Vein endothelial cell (primary cell): ENCODE measurements around a stretch of chr5.

- CAGE, long polyA plus RNA = no peak
Observed at GRCh38 chr5:76877615-76877956, 27.8 kb downstream of the S100Z start.

DNA sequence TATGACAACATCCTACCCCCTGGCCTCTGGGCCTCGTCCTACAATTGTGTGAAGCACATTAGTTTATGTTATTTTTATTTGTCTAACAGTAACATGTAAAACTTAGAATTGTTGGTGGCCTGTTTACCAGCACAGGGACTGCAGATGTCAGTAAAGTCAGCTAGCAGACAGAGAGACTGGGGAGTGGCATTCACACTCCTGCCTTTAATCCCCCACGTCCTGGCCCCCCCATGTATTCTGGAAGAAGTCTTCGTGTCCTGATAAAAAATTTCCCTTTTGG lies 5.9 kb upstream of the CRHBP start:
- CAGE, long polyA plus RNA = no peak

DNA sequence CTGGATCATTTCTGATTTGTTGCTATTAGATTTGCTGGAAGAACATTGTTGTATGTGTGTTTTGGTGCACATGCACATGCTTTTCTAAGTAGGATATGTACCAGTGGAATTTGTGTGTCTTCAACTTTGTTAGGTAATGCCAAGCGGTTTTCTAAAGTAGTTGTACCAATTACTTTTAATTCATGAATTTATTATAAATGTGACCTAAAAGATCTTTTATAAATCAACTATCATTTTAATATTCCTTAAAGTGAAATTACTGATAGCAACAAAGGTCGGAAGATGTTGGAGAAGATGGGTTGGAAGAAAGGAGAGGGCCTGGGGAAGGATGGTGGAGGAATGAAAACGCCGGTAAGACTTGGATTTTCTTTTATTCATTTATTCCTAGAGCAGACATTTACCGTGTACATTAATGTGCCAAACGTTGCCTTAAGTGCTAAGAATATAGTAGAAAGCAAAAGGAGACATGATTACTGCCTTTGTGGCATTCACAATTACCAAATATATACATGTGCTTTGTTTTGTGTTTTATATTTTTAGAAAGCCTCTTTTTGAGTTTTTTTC lies 25.6 kb downstream of the ZBED3 start:
- CAGE, long polyA plus RNA = no peak

GRCh38 chr5:77688521-77689246 lies 50.2 kb upstream of the OTP start:
- CAGE, long polyA plus RNA = no peak

DNA sequence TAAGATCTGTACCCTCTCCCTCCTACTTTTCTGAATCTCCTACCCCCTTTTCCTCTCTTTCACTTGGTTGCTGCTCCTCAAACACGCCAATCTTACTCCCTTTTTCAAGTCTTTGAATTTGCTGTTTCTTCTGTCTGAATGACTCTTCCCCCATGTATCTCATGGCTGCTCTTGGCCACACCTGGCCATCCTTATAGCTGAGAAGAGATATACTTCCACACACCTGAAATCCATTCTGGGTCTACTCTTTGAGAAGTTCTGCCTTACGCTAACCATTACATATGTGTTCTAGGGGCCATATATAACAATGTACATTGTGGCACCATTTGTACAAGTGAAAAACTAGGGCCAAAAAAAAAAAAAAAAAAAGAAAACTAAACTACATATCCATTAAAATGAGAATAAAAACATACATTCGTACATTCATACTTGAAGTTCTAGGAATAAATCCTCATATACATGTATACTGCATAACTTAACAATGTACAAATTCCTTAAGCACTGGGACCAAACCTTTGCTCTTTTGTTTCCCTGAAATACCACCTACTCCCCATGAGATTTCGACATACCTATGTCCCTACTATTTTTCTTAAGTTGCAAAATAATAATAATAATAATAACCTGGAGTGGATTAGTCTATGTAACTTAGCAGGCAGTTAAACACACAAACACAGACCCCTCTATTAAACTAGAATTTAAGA lies 10.5 kb downstream of the TBCA start:
- CAGE, long polyA plus RNA = no peak

GRCh38 chr5:77775045-77776178 lies 727 bp downstream of the TBCA start:
- CAGE, long polyA plus RNA = no peak

- CAGE, long polyA plus RNA = no peak
Observed at GRCh38 chr5:78457401-78458300, 97.2 kb downstream of the SCAMP1 start.

GRCh38 chr5:78647831-78648479 lies 617 bp downstream of the LHFPL2 start:
- CAGE, long polyA plus RNA = no peak

- CAGE, long polyA plus RNA = no peak
Observed at GRCh38 chr5:78709993-78710387, 61.4 kb upstream of the LHFPL2 start.

DNA sequence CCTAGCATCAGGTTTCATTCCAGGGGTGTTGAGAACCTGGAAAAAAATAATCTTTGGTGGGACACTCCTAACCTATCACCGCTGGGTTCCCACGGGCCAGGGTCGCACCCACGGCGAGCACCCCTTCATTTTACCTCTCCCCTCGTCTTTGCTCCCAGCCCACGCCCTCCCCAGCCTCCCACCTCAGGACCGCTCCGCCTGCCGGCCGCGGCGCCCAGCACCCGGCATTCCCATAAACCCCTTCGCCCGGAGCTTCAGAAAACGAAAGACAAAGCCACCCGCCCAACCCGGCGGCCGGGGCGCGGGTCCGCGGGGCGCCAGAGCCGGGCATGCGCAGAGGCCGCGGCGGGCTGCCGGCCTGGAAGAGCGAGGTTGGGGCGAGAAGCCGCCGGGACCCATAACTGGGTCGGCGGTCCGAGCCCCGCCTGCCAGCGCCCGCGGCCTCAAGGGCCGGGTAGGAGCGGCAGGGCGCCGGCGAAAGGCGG lies 652 bp downstream of the ARSB start:
- CAGE, long polyA plus RNA = no peak

DNA sequence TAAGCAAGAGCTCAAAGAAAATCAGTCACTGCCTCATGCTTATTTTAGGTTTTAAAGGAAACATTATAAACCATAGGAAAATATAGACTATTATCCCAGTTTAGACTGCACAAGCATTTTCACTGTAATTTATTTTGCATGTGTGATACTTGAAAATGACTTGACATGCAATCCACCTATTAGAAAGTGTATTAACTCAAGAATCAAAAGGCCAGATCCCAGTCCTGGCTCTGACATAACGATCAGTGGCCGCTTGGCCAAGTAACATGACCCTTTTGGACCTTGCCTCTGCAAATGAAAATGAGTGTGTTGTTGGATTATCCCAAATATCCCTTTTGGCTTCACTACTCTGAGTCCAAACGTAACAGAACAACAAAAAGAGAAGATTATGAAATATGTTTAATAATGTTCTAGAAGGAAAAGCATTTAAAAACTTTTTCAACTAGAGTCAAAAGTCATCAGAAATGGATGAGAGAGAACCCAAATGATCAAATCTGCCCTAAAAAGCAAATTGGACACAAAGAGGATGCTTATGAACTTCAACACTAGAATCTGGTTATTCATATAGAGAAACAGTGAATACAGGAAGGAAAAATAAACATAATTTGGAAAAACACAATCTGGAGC lies 18.9 kb downstream of the DMGDH start:
- CAGE, long polyA plus RNA = no peak

- CAGE, long polyA plus RNA = no peak
Observed at GRCh38 chr5:79112223-79113437, 1.0 kb downstream of the BHMT start.

DNA sequence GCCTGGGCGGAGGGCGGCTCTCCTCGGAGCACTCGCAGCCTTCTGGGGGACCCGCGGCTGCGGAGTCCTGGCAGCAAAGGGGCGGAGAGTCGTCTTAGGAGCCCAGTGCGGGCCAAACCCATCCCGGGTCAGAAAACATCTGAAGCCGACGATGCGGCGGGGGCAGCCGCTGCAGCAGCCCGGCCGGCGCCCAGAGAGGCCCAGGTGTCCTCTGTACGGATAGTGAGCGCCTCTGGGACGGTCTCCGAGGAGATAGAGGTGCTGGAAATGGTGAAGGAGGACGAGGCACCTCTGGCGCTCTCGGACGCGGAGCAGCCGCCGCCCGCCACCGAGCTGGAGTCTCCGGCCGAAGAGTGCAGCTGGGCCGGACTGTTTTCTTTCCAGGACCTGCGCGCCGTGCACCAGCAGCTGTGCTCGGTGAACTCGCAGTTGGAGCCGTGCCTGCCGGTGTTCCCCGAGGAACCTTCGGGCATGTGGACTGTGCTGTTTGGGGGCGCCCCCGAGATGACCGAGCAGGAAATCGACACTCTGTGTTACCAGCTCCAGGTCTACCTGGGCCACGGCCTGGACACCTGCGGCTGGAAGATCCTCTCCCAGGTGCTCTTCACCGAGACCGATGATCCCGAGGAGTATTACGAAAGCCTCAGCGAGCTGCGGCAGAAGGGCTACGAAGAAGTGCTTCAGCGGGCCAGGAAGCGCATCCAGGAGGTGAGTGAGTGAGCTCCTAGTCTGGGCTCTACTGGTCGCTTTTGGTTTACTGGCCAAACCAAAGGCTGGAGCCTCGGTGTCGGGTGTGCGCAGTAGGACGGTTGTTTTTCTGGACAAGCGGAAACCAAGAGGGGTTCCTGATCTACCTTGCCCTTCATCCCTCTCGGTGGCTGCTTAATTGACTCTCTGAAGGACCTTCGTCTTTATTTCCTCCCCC lies 1.3 kb downstream of the JMY start:
- CAGE, long polyA plus RNA = no peak

GRCh38 chr5:79507722-79508311 lies 6.1 kb downstream of the HOMER1 start:
- CAGE, long polyA plus RNA = no peak

GRCh38 chr5:79514378-79514471 lies 291 bp upstream of the HOMER1 start:
- CAGE, long polyA plus RNA = no peak

GRCh38 chr5:79630218-79630840 lies 18.1 kb downstream of the TENT2 start:
- CAGE, long polyA plus RNA = no peak

DNA sequence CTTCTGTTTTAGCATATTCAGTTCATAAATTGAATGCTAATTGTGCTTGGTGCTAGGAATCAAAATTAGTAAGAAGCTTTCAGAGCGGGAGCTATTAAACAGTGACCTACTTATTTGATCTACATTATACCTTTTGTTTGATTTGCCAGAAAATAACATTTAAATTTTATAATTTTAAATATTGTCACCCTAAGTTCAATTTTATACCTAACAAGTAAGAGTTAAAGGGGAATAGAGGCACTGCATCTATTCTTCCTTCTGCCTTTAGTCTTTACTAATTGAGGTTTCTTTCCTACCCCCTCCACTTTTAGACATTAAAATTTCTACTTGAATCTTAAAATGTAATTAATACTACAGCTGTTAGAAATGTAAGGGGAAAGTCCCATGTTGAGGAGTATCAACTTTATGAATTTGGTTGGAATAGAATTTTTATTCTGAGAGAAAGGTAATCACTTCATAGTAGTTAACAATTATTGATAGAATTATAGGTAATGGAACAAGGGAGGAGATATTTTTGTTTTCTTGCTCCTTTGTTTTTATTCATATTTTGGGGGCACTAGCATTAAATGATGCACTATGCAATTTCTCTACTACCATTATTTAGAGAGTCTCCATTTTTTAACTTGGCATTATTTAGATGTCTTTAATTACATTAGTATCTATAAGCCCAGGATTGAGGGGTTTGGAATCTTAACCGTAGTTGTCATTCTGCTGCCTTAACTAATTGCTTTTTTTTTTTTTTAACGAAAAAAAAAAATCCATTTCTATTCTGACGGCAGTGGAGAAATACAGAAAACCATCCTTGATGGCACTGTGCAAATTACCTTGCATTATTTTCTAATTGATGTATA lies 22.2 kb upstream of the CMYA5 start:
- CAGE, long polyA plus RNA = no peak

GRCh38 chr5:79695960-79696530 lies 6.4 kb downstream of the CMYA5 start:
- CAGE, long polyA plus RNA = no peak

DNA sequence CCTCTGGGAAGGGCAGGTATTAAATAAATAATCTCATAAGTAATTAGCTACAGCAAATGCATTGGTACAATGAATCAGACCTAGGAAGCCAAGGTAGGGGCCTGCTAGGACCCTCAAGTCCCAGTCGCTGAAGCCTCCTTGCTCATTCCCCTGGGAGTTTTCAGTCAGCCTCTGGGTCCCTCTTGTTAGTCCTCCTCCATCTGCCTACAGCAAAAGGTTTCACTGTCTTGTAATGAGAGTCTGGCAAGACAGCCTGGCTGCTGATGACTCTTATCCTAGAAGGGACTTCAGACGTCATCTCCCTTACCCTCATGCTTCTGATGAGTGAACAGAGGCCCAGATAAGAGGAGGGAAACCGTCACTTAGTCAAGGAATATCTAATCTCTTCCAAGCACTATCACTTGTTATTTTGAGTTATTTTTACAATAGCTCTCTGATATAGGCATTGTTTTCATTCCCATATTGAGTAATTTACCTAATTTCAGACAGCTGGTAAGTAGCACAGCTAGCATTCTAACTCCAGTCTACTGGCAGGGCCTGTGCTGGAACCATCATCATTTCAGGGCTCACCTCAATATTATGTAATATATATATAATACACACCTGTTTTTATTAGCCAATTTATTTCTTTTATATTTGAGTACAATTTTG lies 7.6 kb downstream of the CMYA5 start:
- CAGE, long polyA plus RNA = no peak

DNA sequence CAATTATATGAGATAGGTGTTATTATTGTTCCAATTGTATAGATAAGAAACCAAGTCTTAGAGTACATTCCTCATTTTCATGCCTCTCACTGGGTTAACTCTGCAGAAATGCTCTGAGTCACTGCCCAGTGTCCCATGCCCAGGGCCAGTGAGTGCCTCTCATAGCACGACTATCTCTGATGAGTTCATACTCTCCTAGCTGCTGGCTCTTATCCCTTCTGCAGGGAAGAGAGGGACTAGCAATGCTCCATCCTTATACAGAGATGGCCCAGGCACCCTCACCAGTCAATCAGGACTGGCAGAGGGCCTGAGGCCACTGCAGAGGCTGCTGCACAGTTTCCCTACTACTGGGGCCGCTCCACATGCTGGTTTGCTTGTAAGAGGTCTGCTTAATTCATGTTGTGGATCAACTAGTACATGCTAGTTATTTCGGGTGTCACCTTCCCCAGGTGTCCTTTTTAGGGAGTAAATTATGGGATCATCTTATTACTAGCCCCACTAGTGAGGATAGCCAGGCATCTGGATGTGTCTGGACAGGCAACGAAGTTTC lies 54.7 kb downstream of the CMYA5 start:
- CAGE, long polyA plus RNA = no peak